ENCODE measurements around a stretch of chr20.

DNA sequence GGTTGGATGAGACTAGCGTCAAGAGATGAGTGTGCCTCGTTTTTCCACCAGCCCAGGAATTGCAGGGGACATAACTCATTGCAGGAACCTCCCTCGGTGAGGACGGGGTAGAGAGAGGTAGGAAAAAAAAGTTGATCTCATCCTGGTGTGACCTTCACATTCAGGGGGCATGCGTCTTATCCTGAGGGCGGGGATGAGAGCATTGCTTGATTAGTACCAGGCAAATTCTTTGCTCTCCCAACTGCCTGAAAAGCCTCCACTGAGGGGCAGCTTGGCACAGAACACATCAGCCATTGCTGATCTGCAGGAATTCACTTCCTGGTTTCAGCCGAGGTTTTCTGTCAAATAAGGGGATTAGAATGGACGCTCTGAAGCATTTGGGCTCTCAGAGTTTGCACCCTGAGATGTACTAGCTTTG, 11.9 kb downstream of the TLDC2 start:
- CAGE, long polyA plus RNA, result no peak
- RRBS, result no CpG with 5 or more reads among the region's 8 CpGs

GRCh38 chr20:36896740-36897475, 21.0 kb downstream of the TLDC2 start:
- CAGE, long polyA plus RNA, result no peak
- RRBS, result no CpG with 5 or more reads among the region's 5 CpGs

DNA sequence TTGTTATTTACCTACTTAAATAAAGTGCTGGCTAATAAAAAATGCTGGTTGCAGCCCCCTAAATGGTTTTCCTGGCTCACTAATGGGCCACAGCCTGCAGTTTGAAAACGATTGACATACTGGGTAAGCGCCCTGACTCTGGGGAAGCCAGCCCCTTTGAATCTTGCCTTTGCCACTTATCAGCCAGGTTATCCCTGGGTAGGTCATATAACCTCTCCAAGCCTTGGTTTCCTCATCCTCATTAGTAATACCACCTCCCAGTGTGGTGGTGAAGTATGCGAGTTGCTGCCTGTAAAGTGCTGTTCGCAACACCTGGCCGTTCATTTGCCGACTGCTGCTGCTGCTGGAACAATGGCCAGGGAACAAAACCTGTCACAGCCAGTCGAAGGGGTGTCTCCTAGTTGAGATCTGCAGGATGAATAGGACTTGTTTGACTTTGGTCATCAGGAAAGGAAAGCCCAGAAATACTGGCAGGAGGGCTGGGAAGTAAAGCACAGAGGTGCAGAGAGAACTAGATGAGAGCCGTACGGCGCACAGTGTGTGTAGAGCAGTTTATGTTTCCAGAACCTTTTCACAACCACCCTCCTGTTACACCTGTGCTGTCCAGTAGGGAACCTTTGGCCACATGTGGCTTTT, 6.1 kb downstream of the MANBAL start:
- CAGE, long polyA plus RNA, result no peak
- RRBS, result no CpG with 5 or more reads among the region's 10 CpGs

DNA sequence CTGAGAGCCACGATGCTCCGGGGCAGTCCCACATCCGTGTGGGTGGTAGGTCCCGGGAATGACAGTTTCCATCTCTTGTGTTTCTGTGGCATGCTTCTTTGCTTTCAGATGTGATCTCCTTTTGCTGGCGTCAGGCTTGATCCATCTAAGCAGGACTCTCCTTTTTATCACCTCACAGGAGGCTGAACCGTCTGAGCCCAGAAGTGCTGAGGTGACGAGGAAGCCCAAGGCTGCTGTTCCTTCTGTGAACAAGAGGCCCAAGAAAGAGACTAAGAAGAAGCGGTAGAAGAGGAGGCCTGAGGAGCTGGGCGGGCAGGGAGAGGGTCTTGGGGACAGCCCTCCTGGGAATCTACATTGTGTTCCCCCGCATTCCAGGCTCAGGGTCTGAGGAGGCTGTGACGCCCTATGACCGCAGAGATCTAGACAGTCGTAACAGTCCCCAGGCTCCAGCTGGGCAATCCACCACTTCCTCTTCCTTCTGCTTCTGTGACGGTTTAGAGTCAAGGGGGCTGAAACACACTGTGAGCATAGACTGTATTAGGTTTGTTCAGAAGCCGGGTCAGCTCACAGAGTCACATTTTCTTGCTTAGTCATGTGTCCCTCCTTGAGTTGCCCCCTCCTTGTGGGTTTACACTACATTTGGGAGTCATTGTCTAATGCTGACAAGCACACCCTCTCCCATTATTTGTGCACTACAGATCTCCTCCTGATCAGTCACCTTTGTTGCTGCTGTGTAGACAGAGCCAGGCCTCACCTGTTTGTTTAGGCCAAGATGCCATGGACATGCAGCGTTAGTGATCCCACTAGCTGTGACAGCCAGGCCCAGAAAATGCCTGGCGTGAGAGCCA, 26.9 kb downstream of the MANBAL start:
- CAGE, long polyA plus RNA, result no peak
- RRBS, result no CpG with 5 or more reads among the region's 17 CpGs

DNA sequence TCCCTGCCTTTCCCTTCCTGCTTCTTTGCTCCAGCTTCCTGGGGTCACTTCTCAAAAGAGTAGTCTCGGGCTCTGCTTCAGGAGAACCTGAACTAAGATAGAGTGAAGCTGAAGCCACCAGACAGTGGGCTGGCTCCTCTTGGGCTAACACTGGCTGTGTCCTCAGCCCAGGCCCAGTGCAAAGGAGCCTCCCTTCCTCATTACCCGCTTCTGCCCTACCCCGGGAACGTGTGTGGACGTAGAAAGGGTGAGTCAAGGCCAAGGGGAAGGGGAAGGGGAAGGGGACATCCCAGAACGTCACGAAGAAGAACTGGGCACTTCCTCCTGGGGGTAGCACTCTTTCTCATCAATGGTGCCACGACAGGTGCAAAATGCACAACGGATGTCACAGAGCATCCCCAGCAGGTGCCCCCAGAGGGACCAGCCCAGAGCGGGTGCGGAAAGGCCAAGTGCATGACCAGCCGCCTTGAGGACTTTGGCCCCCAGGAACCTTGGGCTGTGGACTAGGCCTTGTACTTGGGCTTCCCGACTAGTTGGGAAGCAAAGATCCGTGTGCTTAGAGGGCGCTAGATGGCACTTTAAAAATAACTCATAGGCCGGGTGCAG, 12.2 kb upstream of the SRC start:
- CAGE, long polyA plus RNA, result no peak
- RRBS, result no CpG with 5 or more reads among the region's 16 CpGs

- CAGE, long polyA plus RNA, result no peak
- RRBS, result no CpG with 5 or more reads among the region's 17 CpGs
Measured at GRCh38 chr20:37397575-37397975, 51.6 kb downstream of the SRC start.

GRCh38 chr20:37516693-37518187, 3.8 kb upstream of the NNAT start:
- CAGE, long polyA plus RNA, result no peak
- RRBS, result no CpG with 5 or more reads among the region's 26 CpGs

DNA sequence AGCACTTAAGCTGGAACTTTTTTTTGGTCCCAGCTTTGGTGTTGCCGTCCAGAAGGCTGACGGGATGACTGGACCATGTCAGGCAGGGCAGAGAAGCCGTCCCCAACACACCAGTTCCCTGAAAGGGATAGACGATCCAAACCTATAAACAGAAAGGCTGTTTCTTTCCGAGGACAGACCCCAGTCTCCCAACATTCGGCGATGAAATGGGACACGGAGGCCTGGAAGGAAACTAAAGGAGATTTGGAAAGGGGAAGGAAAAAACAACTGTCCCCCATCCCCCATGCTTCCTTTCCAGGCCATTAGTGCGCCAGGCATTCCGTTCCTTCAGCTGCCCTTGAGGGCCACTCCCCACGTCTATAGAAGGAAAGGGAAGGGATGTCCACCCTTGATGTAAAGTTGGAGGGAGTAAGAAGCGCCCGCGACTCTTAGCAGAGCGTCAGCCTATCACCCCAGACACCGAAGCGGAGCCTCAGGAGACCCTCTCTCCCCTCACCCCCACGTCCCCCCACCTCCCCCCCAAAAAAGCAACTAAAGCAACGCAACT, 756 bp downstream of the BLCAP start:
- CAGE, long polyA plus RNA, result no peak
- RRBS, result no CpG with 5 or more reads among the region's 19 CpGs

DNA sequence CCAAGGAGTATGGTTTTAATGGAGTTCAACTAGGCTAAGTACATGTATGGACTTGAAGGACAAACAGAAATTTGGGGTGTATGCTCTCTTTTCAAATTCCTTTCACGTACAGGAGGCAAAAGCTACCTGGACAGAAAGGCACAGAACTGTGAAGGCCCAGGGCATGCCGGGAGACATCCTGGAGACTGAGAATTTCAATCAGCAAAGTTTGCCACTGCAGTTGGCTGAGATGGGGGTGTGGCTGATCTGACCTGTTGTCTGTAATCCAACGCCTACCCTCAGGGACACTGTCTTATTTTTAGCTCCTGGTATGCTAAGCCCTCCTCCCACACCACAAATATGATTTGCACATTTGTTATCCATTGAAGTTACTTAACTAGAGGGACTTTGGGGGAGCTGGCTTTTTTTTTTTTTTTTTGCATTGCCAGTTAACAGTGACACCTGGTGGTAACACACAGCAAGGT, 40.5 kb downstream of the TTI1 start:
- CAGE, long polyA plus RNA, result no peak
- RRBS, result no CpG with 5 or more reads among the region's 3 CpGs

GRCh38 chr20:38083743-38084123, 50.2 kb downstream of the RPRD1B start:
- CAGE, long polyA plus RNA, result no peak
- RRBS, result no CpG with 5 or more reads among the region's 6 CpGs

GRCh38 chr20:38139698-38140430, 25.2 kb downstream of the TGM2 start:
- CAGE, long polyA plus RNA, result no peak
- RRBS, result no CpG with 5 or more reads among the region's 16 CpGs

DNA sequence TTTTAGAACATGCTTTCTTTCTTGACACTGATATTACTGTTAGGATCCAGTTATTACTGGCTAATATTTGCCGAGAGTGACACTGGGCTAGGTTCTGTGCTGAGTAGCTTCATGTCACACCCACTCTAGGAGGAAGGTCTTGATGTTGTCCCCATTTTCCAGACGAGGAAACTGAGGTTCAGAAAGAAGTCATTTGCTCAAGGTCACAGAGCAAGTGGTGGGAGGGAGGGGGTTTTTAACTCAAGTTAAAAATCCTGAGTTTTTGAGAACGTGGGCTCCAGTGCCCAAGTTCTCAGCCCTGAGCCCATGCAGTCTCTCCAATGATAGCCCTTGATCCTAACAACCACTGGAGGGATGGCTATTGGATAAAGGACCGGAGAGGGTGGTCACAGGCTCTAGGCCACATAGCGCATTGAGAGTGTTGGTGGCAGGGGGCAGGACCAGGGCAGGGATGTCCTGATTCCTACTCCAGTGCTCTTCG, 18.8 kb downstream of the TGM2 start:
- CAGE, long polyA plus RNA, result no peak
- RRBS, result no CpG with 5 or more reads among the region's 6 CpGs

DNA sequence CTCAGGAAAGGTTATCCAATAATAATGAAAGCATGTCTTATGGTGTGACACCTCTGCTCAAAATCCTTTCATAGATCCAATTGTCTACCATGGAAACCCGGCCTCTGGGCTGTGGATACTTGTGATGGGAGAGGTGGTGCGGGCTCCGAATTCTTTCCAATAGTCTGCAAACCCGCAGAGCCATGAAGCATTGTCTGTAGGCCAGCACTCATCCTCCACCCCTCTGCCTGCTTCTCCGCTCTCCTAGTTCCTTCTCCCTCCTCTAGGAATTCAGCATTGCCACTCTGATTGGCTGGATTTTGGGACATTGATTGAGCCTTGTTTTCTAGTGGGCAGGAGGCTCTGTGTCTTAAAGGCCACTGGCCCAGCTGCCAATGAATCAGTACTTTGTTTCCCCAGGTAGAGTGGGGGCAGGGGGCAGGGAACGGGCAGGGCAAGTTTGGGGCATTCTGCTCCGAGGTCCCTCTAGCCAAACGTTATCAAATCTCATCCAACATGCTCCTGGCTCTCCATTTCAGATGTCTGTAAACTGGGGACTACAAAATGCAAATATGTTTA, 10.6 kb upstream of the BPI start:
- CAGE, long polyA plus RNA, result no peak
- RRBS, result no CpG with 5 or more reads among the region's 8 CpGs

DNA sequence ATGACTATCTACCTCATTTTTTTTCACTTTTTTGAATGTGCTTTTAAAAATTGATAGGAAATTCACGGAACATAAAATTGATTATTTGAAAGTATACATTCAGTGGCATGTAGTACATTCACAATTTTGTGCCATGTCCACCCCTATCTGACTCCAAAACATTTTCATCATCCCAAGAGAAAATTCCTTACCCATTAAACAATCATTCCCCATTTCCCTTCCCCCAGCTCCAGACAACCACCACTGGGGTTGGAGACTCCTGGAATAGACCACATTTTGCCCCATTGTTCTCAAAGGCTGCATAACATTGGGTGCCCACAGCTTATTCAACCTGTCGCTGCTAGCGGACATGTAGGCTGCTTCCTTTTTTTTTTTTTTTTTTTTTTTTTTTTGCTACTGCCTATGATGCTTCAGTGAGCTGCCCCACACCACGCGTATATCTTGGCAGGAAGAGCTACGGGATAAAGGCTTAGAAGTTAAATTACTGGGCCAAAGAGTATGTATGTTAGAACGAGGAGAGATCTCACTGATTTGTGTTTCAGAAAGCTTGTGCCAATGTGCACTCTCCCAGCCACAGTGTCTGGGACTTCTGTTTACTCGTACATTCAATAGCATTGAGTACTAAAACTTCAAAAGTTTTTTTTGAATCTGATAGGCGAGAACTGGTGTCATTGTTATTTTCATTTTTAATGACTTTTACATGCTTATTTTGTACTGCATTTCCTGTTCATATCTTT, 7.0 kb downstream of the LBP start:
- CAGE, long polyA plus RNA, result no peak
- RRBS, result no CpG with 5 or more reads among the region's 9 CpGs

DNA sequence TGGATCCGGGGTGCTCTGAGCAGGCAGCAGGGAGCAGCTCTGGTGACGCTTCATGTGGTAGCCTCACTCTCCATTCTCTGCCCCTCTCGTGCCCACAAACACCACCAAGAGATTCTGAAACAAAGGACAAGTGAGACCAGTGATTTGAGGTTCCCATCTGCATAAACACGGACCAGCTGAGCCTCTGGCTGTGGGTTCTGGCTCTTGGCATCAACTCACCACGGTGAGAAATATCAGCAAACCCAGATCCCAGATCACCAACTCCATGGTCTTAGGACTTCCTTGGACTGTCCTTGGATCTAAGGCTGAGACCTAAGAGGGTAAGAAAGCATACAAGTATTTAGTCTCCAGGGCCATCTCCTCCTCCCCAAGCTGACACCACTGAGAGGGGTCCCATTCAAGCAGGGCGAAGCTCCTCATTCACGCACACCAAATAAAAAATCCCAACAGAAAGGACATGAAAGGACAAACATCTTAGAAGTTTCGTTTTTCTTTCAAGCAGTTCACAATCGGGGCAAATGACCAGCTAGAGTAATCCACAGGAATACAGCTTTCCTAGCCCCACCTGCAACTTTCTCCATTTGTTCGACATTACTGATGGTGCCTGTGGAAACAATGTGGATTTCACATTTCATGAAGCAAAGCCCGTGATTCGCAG, 51.7 kb upstream of the RALGAPB start:
- CAGE, long polyA plus RNA, result no peak
- RRBS, result no CpG with 5 or more reads among the region's 12 CpGs

DNA sequence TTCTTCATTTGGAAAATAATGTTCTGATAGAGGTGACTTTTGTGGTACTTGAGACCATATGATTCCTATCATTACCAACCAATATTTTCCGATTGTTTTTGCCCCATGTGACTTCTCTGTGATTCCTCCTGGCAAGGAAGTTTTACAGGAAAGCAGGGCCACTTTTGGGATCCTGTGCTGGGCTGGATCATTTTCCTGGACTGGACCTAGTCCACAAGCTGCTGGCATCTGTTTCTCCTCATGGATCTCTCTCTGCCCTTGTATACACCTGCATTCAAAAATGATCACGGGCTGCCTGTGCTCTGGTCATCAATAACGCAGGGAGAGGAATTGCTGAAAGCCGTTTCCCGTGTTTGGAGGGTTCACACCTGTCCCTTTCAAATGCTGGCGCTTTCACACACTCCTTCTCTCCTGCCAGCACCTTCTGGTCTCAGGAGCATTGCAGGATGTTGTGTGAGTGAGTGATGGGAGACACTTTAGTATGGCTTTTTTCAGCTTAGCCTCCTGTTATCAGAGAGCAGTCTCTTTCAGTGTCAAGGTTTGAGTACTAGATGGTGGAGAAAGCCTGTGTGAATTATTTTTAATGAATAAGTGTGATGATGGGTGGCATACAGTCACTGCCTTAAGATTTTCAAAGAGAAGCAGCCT, 23.4 kb upstream of the RALGAPB start:
- CAGE, long polyA plus RNA, result no peak
- RRBS, result no CpG with 5 or more reads among the region's 6 CpGs

GRCh38 chr20:38599421-38599996, 18.5 kb downstream of the ADIG start:
- CAGE, long polyA plus RNA, result no peak
- RRBS, result 40% methylated on average over 8 of the region's 11 CpGs

DNA sequence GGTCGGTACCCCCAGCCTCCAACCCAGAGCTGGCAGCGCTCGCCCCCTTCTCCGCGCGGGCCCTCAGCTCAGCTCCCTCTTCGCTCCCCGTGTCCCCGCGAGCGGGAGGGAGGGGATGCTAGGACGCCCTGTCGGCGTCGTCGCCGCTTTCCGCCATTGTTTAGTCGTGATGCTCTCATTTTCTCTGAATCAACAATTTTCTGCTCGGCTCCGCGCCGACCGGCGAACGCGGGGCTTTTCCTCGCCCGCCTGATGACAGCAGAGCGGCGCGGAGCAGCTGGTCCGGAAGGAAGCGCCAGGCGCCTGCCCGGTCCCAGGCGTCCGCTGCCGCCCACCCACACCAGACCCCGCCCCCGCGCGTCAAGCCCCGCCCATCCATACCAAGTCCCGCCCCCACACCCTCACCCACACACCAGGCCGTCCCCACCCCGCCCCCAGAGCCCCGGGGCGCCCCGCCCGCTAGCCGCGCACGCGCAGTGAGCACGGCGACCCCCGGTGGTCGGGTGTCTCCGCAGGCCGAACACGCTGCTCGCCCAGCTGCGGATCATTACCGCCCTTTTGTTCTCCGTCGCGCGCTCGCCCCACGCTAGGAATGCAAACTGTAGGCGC, 50.0 kb upstream of the SLC32A1 start:
- CAGE, long polyA plus RNA, result no peak
- RRBS, result 3% methylated on average over 21 of the region's 72 CpGs

- CAGE, long polyA plus RNA, result no peak
- RRBS, result 63% methylated on average over 2 of the region's 11 CpGs
Measured at GRCh38 chr20:38864558-38865189, 59.2 kb downstream of the PPP1R16B start.

- CAGE, long polyA plus RNA, result no peak
- RRBS, result no CpG with 5 or more reads among the region's 14 CpGs
Measured at GRCh38 chr20:38907828-38908674, 18.2 kb upstream of the FAM83D start.

Measured in osteoblast (primary cell).